Kidney (tissue), 2 donors: ENCODE measurements around a stretch of chr2.

DNA sequence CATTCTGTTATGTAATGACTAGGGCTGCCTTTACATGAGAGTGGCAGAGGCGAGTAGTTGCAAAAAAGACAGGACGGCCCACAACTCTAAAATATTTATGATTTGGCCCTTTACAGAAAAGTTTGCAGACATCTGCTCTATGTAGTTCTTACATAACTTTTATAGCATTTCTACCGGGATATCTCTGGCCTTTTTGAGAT is 102.9 kb downstream of the CYRIA start:
- PRO-cap: no peak
- RRBS: no CpG with 5 or more reads among the region's 3 CpGs

GRCh38 chr2:16628167-16629108 is 37.2 kb downstream of the CYRIA start:
- PRO-cap: no peak
- RRBS: no CpG with 5 or more reads among the region's 8 CpGs

DNA sequence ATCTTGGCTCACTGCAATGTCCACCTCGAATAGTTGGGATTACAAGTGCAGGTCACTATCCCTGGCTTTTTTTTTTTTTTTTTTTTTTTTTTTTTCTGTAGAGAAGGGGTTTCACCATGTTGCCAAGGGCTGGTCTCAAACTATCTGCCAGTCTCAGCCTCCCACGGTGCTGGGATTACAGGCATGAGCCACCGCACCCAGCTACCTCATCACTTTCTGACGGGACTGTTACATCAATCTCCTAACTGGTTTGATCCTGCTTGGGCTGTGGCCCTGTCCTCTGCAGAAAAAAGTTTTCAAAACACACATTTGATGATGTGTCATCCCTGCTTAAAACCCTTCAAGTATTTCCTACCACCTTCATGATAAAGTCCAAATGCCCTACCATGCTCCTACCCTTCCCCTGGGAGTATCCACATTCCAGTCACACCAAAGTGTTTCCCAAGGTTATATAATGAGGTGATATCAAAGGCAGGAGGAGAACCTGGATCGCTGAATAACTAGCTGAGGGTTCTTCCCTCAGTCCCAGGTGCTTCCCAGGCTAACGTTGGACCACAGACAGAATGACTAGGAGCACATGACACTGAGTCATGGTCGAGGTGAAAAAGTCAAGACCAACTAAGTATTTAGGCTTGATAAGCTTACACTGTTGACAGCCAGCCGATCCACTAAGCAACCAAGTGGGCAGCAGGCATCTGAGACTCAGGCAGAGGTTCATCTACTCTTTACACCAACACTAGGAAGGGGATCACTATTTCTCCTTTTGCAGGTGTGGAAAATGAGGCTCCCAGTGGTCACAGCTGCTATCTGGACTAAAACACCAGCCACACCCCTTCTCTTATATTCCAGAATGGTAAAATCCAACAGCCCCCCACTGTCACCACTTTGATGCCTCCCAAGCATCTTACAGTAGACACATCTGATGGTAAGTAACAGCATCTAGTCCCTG is 31.9 kb downstream of the CYRIA start:
- PRO-cap: no peak
- RRBS: no CpG with 5 or more reads among the region's 8 CpGs

- PRO-cap: no peak
- RRBS: no CpG with 5 or more reads among the region's 9 CpGs
Measured at GRCh38 chr2:17620153-17620608, 79.7 kb downstream of the VSNL1 start.

DNA sequence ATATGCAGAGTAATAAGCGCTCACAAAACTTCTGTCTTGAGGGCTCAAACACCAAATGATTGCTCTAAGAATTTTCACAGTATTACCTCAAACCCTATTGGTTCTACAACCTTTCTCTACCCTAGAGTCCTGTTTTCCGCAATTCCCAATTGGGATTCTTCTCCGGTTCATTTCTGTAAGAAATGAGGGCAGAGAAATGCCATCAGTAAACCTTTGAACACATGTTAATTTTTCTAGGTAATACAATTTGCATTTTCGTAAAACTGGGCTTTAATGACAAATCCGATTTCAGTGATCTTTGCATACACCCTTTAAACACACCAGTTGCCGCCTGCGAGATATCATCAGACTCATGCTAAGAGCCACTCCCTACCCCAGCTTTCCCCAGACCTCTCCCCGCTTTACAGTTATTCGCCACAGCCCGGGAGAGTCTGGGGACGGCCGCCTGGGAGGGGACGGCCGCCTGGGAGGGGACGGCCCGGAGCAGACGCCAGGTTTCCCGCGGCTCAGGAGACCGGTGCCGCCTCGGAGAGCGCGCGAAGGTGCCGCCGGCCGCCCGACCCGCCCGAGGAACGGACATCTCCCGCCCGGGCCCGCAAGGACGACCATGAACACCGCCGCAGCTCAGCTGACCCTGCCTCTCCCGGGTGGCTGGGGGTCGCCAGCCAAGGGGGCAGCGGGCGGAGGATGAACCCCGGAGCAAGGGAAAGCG is 562 bp downstream of the SMC6 start:
- PRO-cap: no peak
- RRBS: 3% methylated on average over 27 of the region's 44 CpGs

- PRO-cap: no peak
- RRBS: no CpG with 5 or more reads among the region's 5 CpGs
Measured at GRCh38 chr2:17805804-17806214, 10.5 kb upstream of the MSGN1 start.

GRCh38 chr2:17892771-17893542 is 14.5 kb downstream of the KCNS3 start:
- PRO-cap: no peak
- RRBS: 87% methylated on average over 1 of the region's 10 CpGs

- PRO-cap: no peak
- RRBS: no CpG with 5 or more reads among the region's 1 CpG
Measured at GRCh38 chr2:17976794-17977023, 98.2 kb downstream of the KCNS3 start.

- PRO-cap: no peak
- RRBS: no CpG with 5 or more reads among the region's 3 CpGs
Measured at GRCh38 chr2:18455894-18456235, 104.6 kb downstream of the RDH14 start.

- PRO-cap: no peak
- RRBS: 2% methylated on average over 13 of the region's 35 CpGs
Measured at GRCh38 chr2:19362878-19363517, 4.6 kb upstream of the OSR1 start.

DNA sequence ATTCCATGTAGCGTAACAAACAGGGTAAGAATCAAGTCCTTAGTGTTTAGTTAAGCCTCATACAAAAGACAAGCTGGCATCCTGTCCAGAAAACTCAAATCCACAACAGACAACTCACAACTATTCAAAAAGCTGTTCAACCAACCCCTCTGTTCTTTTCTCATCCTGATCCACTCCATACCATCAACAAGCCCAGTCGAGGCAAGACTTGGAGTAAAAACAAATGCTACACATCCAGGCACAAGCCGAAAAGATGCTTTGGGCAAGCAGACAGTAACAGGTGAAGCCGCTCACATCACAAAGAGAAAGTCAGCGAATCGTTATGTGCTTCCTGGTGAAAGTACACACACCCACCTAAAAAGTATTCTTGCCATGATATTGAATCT is 1.4 kb downstream of the TTC32 start:
- PRO-cap: no peak
- RRBS: no CpG with 5 or more reads among the region's 6 CpGs

- PRO-cap: unidirectional peak, minus-strand start at chr2:20052965
- RRBS: no CpG with 5 or more reads among the region's 12 CpGs
Measured at GRCh38 chr2:20052446-20053313, 1.3 kb upstream of the LAPTM4A start.

DNA sequence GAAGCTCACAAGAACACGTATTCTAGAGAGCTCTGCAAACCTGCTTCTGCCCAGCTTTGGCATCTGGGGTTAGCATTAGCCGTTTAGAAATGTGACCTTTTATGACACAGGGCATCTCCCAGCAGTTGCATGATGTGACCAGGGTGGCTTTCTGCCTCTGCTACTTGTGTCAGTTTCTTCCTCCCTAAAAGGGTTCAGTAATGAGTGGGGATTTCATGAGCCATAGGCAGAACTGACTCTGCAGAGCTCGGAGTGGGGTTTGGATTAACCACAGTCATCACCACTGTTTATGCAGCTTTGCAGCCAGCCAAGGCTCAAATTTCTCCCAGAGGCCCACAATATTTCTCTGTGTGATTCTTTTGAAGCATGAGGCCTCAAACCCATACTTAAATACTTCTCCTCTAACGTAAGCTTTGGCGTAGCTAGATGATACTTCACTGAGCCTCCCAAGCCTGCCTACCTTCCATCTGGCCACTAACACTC is 11.2 kb upstream of the LAPTM4A start:
- PRO-cap: no peak
- RRBS: no CpG with 5 or more reads among the region's 5 CpGs

GRCh38 chr2:20067703-20068110 is 16.3 kb upstream of the LAPTM4A start:
- PRO-cap: no peak
- RRBS: no CpG with 5 or more reads among the region's 4 CpGs

- PRO-cap: no peak
- RRBS: no CpG with 5 or more reads among the region's 6 CpGs
Measured at GRCh38 chr2:20151037-20151657, 73.8 kb downstream of the SDC1 start.

DNA sequence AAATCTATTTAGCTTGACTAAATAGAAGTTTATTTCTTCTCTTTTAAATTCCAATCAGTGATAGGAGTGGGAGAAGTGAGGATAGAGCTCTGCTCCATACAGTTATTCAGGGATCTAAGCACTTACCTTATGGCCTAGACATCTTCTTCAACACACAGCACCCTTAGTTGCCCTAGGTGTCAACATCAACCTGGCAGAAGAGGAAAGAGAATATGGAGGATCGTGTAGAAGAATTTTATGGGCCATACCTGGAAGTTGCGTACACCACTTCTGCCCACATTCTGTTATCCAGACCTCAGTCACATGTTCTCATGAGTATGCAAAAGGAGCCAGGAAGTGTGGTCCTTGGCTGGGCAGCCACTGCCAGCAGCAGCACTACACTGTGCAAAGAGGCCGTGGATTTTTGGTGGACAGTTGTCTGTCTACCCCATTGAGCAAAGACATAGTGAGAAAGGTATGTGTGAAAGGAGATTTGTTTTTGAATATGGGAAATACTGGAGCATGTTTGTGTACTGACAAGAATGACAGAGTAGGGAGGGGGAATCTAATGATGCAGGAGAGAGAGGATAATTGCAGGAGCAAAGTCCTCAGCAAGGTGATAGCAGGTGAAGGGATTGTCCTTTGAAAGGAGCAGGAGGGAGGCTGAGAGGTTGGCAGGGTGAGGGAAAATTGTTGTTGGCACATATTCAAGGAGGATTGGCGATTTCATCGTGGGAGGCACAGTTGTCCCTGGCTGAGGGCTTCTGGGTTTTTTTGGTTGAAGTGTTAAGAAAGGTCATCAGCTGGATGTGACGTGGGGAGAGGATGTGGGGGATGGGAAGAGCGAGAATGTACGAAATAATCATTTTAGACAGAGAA is 68.0 kb downstream of the SDC1 start:
- PRO-cap: no peak
- RRBS: no CpG with 5 or more reads among the region's 8 CpGs

DNA sequence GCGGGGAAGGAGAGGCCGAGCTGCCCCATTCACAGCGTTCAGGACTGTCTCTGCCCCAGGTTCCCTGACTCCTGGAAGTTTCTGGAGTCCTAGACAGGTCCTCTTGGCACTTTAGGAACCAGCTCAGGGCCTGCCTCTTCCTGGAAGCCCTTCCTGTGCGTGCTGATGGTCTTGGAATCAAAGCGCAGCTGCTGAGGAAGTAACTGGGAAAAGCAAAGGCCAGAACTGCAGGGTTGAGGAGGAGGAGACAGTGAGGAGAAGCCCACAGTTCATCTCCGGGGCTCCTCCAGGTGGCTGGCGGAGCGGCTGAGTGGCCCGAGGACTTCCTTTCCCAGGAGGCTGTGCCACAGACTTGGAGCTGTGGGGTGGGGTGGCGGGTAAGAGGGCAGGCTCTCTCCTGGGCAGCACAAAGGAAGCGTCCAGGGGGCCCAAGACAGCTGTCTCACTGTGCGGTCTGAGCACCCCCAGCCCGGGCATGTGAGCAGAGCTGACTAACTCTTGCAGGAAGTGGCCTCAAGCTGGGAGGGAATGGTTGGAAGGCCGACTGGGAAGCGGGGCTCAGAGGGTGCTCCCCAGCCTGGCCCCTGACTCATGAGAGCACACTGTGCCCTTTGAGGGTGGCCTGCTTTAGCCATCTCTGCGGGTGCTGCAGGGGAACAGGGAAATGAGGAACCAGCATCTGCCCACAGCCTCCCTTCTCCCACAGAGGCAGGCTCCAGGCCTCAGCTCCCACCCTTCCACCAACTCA is 39.4 kb downstream of the SDC1 start:
- PRO-cap: unidirectional peak, plus-strand start at position 409 of the sequence
- RRBS: no CpG with 5 or more reads among the region's 16 CpGs

DNA sequence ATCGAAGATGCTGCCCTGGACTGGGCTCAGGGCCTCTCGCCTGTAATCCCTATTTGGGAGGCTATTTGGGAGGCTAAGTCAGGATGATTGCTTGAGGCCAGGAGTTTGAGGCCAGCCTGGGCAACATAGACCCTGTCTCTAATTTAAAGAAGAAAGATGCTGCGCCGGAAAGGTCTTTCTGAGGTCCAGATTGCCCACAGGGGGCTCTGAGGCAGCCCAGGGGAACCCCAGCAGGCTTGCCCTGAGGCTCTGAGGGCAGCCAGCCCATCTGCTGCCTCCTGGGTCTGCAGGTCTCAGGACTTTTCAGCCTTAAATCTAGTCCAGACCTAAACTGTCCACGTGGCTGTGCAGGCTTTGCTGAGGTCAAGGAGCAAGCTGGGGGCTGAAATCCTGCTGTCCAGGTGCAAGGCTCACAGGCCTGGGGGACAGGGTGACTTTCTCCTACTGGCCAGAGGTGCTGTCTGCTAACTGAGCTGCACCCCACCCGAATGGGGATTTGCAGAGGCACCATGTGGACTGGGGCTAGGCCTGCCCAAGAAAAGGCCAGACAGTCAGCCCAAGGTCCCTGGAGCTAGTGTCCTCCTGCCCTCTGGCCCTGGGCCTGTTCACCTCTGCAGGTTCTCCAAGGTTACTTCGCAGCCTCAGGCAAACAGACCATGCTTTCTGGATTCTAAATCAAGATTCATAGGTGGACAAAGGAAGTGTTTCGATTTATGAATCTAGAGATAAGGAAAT is 32.2 kb downstream of the SDC1 start:
- PRO-cap: no peak
- RRBS: no CpG with 5 or more reads among the region's 8 CpGs

DNA sequence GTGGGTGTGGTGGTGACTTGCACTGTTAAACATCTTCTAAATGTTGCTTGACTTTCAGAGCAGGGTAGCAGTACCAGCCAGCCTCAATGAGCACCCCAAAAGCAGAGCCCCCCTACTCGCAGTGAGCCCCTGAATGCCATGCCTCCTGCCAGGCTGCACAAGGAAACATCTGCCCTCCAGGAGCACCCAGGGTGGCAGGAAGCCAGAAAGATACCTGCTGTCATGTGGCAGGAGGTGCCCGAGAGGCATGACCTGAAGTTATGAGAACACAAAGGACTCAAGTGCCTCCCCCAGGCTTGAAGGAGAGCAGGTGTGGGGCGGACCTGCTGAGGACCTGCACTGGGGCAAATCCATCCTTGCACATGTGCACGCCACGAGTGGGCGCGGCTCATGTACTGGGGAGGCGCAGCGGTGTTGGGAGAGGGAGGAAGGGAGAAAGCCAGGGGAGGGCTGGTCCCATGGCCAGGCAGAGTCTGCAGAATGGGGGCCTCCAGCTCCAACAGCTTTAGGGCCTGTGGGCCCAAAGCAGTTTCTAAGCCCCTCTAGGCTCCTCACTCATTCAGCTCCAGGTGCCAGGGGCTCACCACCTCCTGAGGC is 26.9 kb downstream of the SDC1 start:
- PRO-cap: unidirectional peak, plus-strand start at position 469 of the sequence
- RRBS: no CpG with 5 or more reads among the region's 9 CpGs

DNA sequence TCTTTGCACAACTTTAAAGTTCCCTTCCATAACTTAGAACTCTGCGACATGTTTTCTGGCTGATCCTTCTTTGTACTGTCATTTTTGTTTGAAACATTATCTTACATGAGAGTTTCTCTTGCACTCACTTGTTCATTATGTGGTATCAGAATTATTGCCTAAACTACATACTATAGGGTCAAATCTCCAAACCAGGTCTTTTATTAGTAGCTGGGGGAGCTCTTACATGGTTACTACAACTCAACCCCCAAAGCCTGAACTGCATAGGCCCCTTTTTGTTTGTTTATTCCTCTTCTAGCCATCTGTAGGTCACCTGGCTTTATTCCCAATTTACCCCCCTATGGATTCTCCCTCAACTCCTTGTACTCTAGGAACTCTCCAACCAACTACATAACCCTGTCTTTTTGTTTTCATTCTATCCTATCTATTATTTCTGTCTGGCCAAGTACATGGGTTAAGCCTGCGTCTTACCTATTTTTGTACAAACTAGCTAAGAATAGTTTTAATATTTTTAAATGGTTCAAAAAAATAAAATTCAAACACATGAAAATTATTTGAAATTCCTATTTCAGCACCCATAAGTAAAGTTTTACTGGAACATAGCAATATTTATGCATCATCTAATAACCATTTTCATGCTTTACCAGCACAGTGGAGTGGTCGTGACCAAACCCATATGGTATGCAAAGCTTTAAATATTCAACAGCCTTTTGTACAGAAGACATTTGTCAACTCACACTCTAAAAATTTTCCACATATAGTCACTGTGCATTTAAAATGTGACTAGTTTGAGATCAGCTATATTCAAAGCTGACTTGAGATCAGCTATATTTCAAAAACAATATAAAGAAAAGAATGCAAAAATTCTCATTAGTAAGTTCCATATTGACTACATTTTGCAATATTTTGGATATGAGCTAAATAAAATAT is 46.5 kb downstream of the PUM2 start:
- PRO-cap: no peak
- RRBS: no CpG with 5 or more reads among the region's 3 CpGs